IMR-90 (cell line): ENCODE results near the gene HMCN2.

- RRBS = 47% methylated on average over 3 of the region's 12 CpGs
CAGE:
- cytosol, long polyA plus RNA = no peak
- long polyA plus RNA = no peak
- nucleus, long polyA plus RNA = no peak
Measured at GRCh38 chr9:129459586-129459919, 161.3 kb downstream of the C9orf50 start.

- RRBS = no CpG with 5 or more reads among the region's 8 CpGs
CAGE:
- cytosol, long polyA plus RNA = no peak
- long polyA plus RNA = no peak
- nucleus, long polyA plus RNA = no peak
Measured at GRCh38 chr9:129483980-129484406, 136.9 kb downstream of the C9orf50 start.

GRCh38 chr9:129489467-129489599, 131.6 kb downstream of the C9orf50 start:
- RRBS = no CpG with 5 or more reads among the region's 6 CpGs
CAGE:
- cytosol, long polyA plus RNA = no peak
- long polyA plus RNA = no peak
- nucleus, long polyA plus RNA = no peak

DNA sequence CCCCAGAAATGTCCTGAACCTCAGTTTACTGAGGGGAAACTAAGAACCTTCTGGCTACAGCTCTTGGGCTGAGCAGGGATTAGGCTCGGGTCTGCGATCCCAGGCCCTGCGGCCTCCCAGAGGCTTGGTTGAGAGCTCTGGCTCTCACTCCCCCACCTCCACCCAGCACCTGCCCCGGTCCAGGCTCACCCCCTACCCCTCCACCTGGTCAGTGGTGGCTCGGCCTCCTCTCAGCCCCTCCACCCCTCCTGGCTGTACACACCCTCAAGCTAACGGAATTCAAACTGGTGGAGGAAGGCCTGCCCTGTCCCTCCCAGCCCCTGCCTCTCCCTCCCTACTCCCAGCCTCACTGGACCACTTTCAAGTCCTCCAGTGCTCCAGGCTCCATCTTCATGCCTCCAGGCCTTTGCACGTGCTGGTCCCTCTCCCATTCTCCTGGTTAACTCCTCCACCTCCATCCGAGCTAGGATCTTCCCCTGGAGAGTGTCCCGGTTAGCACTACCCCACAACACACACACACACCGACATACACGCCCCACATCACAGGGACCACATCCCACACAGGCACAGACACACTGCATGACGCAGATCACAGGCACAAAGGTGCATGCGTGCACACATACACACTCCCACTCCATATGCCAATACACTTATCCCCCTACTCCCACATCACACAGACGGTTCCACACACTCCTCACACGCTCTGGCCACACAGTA, 130.9 kb downstream of the C9orf50 start:
- RRBS = no CpG with 5 or more reads among the region's 15 CpGs
CAGE:
- cytosol, long polyA plus RNA = no peak
- long polyA plus RNA = no peak
- nucleus, long polyA plus RNA = no peak

GRCh38 chr9:129490560-129490963, 130.3 kb downstream of the C9orf50 start:
- RRBS = no CpG with 5 or more reads among the region's 5 CpGs
CAGE:
- cytosol, long polyA plus RNA = no peak
- long polyA plus RNA = no peak
- nucleus, long polyA plus RNA = no peak

DNA sequence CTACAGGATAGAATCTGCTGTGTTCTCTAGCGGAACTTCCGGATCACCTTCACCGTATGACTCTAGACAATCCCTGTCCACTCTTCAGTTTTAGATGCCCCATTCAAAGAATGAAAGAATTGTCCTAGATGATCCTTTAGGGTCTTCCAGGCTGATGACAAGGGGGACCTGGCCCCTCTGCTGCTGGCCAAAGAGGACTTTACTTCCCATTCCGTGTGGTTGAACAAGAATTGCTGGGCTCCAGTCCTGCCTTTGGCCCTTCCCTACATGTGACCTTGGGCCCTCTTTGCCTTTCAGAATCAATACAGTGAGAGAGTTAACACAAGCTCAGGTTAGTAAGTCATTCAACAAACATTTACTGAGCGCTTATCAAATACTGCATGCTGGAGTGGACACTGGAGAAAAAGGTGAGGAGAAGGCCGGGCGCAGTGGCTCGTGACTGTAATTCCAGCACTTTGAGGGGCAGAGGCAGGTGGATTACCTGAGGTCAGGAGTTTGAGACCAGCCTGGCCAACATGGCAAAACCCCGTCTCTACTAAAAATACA, 113.1 kb downstream of the C9orf50 start:
- RRBS = no CpG with 5 or more reads among the region's 9 CpGs
CAGE:
- cytosol, long polyA plus RNA = no peak
- long polyA plus RNA = no peak
- nucleus, long polyA plus RNA = no peak

GRCh38 chr9:129549574-129550804, 70.9 kb downstream of the C9orf50 start:
- RRBS = 9% methylated on average over 72 of the region's 101 CpGs
CAGE:
- cytosol, long polyA plus RNA = no peak
- long polyA plus RNA = no peak
- nucleus, long polyA plus RNA = no peak

- RRBS = no CpG with 5 or more reads among the region's 8 CpGs
CAGE:
- cytosol, long polyA plus RNA = no peak
- long polyA plus RNA = no peak
- nucleus, long polyA plus RNA = no peak
Measured at GRCh38 chr9:129580123-129580706, 40.7 kb downstream of the C9orf50 start.

DNA sequence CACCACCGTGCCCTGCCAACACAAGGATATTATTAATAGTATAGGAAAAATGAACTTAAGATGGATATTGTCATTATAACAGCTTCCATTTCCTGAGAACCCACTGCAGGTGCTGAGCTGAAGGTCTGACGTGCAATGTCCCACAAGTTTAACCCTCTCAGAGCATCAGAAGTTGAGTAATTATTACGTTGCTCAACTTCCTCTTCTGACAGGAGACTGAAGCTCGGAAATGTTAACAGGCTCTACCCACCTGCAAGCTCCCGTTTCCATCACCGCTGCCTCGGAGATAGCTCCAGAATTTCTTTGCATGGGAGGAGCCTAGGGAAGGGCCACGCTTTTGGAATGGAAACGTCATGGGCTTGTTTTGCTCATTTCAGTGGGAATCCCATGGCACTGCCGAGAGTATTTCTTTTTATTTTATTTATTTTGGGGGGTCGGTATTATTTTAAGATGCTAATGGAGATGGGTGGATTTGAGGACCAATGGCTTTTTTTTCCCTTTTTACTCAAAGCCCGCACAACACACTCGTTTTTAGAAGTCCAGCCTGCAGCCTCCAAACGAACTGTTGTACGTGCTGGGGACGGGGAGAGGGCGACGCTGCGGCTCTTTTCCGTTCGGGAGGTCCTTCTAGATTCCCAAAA, 932 bp upstream of the NTMT1 start:
- RRBS = no CpG with 5 or more reads among the region's 21 CpGs
CAGE:
- cytosol, long polyA plus RNA = no peak
- long polyA plus RNA = no peak
- nucleus, long polyA plus RNA = no peak

DNA sequence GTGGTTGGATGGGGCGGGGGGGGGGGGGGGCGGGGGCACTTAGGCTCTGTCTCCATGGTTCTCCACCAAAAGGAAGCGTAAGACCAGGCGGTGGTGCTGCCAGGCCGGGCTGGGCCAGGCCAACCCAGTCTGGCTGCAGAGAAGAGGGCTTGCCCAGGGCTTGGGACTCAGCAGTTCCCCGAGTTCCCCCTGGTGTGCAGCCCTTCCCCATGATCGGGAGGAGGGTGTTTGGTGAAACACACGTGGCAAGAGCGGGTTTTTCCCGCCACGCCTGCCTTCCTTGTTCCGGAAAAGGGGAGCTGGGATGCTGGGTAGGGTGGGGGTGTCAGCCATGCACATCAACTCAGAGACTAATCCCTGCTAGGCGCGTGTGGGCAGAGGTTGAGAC, 32.8 kb downstream of the PRRX2 start:
- RRBS = no CpG with 5 or more reads among the region's 14 CpGs
CAGE:
- cytosol, long polyA plus RNA = no peak
- long polyA plus RNA = no peak
- nucleus, long polyA plus RNA = no peak

DNA sequence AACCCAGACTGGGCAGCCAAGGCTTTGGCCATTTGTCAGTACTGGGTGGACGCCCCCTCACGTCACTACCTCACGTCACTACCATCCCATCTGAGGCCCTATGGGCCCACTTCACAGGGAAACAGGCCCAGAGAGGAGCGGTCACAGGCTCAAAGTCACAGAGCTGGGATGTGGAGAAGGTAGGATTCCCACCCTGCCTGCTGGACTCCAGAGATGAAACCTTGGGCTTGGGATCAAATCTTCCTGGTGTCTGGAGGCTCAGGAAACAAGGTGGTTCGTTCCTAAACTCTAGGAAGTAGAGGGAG, 33.1 kb downstream of the PRRX2 start:
- RRBS = no CpG with 5 or more reads among the region's 5 CpGs
CAGE:
- cytosol, long polyA plus RNA = no peak
- long polyA plus RNA = no peak
- nucleus, long polyA plus RNA = no peak

DNA sequence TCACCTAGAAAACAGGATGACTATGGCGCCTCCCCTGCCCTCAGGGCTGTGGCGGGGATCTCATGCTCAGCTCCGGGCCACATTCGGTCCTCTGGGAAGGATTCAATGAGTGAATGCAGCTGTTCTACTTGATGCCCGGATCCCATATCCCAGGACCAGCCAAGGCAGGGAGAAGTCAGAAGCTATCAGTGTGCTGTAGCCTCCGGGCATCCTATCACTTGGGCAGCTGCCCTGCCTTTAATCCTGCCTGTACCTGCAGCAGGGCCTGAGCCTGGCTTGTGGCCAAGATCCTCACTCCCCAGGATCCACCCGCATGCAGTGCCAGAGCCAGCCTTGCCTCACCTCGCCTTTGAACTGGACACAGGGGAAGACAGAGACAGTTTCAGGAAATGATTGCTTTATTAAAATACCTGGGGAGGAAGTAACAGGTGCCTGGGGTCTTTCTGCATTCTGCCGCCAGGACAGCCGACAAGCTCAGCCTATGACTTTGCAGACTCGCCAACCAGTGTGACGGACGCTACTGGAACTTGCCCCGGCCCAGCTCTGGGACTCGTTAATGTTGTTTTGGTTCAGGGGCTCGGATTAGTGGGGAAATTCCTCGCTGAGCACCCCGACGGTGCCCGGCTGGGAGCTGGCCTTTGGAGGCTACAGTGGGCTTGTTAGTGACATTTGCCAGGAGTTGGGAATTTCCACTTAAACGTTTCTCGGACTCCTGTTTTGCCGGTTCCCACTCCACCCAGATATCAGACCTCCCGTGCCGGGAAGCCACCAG, 868 bp downstream of the PTGES start:
- RRBS = 30% methylated on average over 14 of the region's 25 CpGs
CAGE:
- cytosol, long polyA plus RNA = no peak
- long polyA plus RNA = no peak
- nucleus, long polyA plus RNA = no peak

GRCh38 chr9:129805672-129806464, 2.9 kb downstream of the TOR1B start:
- RRBS = no CpG with 5 or more reads among the region's 6 CpGs
CAGE:
- cytosol, long polyA plus RNA = no peak
- long polyA plus RNA = no peak
- nucleus, long polyA plus RNA = no peak

- RRBS = no CpG with 5 or more reads among the region's 6 CpGs
CAGE:
- cytosol, long polyA plus RNA = no peak
- long polyA plus RNA = no peak
- nucleus, long polyA plus RNA = no peak
Measured at GRCh38 chr9:129924735-129925244, 89.5 kb downstream of the USP20 start.

- RRBS = no CpG with 5 or more reads among the region's 19 CpGs
CAGE:
- cytosol, long polyA plus RNA = no peak
- long polyA plus RNA = no peak
- nucleus, long polyA plus RNA = no peak
Measured at GRCh38 chr9:130128623-130129496, 43.3 kb upstream of the NCS1 start.

GRCh38 chr9:130133167-130133584, 39.0 kb upstream of the NCS1 start:
- RRBS = no CpG with 5 or more reads among the region's 10 CpGs
CAGE:
- cytosol, long polyA plus RNA = no peak
- long polyA plus RNA = no peak
- nucleus, long polyA plus RNA = no peak

- RRBS = no CpG with 5 or more reads among the region's 30 CpGs
CAGE:
- cytosol, long polyA plus RNA = no peak
- long polyA plus RNA = no peak
- nucleus, long polyA plus RNA = no peak
Measured at GRCh38 chr9:130242520-130243510, 22.7 kb upstream of the HMCN2 start.

DNA sequence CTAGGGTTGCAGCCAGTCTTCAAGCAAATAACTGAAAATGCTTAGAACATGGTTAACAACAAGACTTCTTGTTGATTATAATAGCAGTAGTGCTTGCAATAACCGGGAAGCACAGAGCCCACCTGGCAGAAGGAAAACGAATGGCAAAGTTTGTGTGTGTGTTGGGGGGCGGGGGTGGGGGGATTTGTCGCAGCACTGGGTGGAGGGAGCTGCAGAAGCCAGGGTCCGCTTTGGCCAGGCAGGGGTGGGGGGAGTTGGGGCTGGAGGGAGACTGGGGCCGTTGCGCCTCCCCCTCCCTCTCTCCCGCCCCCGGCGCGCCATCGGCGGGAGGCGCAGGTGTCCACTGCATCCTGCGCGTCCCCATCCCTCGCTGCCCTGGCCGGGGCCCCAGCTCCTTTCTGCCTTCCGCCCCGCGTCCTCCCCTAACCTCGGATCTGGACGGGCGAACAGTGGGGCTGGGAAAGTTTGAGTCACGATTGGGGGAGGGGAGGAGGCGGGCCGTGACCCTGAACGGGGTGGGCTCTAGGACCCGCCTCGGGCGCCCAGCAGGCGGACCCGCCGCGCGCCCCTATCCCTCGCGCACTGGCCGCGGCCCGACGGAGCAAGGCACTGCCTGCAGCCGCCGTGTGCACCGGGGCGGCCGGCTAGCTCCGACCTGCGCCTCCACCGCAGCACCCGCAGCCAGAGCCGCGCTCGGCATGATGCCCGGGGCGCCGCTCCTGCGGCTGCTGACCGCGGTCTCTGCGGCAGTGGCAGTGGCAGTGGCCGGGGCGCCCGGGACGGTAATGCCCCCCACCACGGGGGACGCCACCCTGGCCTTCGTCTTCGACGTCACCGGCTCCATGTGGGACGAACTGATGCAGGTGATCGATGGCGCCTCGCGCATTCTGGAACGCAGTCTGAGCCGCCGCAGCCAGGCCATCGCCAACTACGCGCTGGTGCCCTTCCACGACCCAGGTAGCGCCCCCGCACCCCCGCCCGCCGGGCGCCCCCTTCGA, at the start of gene HMCN2:
Gene HMCN2, plus strand, starts transcription at position 580 of the 998 bp plus-strand sequence.
- RRBS = 6% methylated on average over 37 of the region's 90 CpGs
CAGE:
- cytosol, long polyA plus RNA = no peak
- long polyA plus RNA = no peak
- nucleus, long polyA plus RNA = no peak

GRCh38 chr9:130318034-130318576, 52.5 kb downstream of the HMCN2 start:
- RRBS = no CpG with 5 or more reads among the region's 6 CpGs
CAGE:
- cytosol, long polyA plus RNA = no peak
- long polyA plus RNA = no peak
- nucleus, long polyA plus RNA = no peak

GRCh38 chr9:130438618-130439163, 6.1 kb upstream of the ASS1 start:
- RRBS = no CpG with 5 or more reads among the region's 6 CpGs
CAGE:
- cytosol, long polyA plus RNA = no peak
- long polyA plus RNA = no peak
- nucleus, long polyA plus RNA = no peak